Measurements from ENCODE around the gene WDR36.

DNA sequence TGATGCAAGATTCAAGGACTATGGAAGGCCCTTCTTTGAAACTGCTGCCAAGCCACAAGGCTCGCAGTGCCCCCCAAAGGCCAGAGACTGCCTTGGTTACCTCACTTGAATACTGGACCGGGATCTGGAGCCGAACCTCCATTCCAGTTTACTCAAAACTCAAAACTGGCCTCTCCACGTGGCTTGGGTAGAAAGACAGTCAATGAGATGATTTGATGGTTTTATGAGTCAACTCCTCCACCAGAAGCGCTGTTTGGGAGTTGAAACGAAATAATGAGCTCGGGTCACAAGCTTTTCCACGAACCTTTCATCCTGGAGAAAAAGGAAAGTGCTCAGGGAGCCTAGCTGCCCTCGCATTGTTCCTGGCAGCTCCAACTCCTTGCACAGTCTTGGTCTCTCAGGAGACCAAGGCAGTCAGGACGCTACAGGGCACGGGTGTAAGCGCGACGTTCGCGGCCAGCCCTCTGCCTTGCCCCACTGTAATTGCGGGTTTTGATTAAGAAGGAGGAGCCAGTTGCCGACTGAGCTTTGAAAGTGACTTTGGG is 2.8 kb downstream of the ST8SIA4 start:
- RRBS = no CpG with 5 or more reads among the region's 18 CpGs

- RRBS = no CpG with 5 or more reads among the region's 6 CpGs
These were observed 34.2 kb downstream of the PAM start for GRCh38 chr5:102789146-102789871.

GRCh38 chr5:102868011-102868313 is 112.9 kb downstream of the PAM start:
- RRBS = no CpG with 5 or more reads among the region's 2 CpGs

GRCh38 chr5:103120667-103121457 is 761 bp downstream of the PPIP5K2 start:
- RRBS = no CpG with 5 or more reads among the region's 18 CpGs

GRCh38 chr5:104754106-104754582 is 1191.6 kb upstream of the NUDT12 start:
- RRBS = no CpG with 5 or more reads among the region's 3 CpGs

GRCh38 chr5:107651171-107652020 is 19.3 kb downstream of the EFNA5 start:
- RRBS = no CpG with 5 or more reads among the region's 7 CpGs

- RRBS = no CpG with 5 or more reads among the region's 8 CpGs
These were observed 320.2 kb upstream of the EFNA5 start for GRCh38 chr5:107990693-107991673.

DNA sequence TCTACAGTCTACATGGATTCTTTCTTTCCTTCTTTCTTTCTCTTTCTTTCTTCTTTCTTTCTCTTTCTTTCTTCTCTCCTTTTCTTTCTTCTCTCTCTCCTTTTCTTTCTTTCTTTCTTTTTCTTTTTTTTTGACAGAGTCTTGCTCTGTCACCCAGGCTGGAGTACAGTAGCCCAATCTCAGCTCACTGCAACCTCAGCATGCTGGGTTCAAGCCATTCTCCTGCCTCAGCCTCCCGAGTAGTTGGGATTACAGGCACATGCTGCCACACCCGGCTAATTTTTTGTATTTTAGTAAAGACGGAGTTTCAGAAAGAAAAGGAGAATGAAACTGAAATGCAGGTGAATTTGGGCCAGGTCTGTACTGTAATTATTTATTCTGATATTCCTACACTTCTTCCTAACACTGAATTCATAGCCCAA is 323.5 kb downstream of the FBXL17 start:
- RRBS = no CpG with 5 or more reads among the region's 3 CpGs

GRCh38 chr5:108219839-108220785 is 161.8 kb downstream of the FBXL17 start:
- RRBS = no CpG with 5 or more reads among the region's 5 CpGs

- RRBS = no CpG with 5 or more reads among the region's 10 CpGs
These were observed 61.5 kb upstream of the FER start for GRCh38 chr5:108686114-108686642.

DNA sequence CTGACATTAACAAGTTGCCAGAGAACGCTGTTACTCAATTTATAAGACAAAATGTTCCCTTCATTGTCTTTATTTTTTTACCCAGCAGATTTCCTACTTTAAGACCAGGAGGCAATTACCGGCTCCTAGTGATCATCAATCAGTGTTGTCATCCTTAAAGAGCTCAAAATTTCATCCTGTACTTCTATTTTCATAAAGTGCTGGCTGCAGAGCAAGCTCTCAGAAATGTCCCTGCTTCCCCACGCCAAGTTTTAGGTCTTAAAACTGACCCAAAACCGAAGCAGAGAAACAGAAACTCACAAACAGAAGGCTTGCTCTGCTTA is 82.9 kb downstream of the PJA2 start:
- RRBS = no CpG with 5 or more reads among the region's 4 CpGs

GRCh38 chr5:109690582-109690911 is 820 bp downstream of the MAN2A1 start:
- RRBS = 2% methylated on average over 17 of the region's 37 CpGs

GRCh38 chr5:109785226-109785935 is 95.7 kb downstream of the MAN2A1 start:
- RRBS = no CpG with 5 or more reads among the region's 2 CpGs

GRCh38 chr5:109794012-109794423 is 104.3 kb downstream of the MAN2A1 start:
- RRBS = no CpG with 5 or more reads among the region's 7 CpGs

DNA sequence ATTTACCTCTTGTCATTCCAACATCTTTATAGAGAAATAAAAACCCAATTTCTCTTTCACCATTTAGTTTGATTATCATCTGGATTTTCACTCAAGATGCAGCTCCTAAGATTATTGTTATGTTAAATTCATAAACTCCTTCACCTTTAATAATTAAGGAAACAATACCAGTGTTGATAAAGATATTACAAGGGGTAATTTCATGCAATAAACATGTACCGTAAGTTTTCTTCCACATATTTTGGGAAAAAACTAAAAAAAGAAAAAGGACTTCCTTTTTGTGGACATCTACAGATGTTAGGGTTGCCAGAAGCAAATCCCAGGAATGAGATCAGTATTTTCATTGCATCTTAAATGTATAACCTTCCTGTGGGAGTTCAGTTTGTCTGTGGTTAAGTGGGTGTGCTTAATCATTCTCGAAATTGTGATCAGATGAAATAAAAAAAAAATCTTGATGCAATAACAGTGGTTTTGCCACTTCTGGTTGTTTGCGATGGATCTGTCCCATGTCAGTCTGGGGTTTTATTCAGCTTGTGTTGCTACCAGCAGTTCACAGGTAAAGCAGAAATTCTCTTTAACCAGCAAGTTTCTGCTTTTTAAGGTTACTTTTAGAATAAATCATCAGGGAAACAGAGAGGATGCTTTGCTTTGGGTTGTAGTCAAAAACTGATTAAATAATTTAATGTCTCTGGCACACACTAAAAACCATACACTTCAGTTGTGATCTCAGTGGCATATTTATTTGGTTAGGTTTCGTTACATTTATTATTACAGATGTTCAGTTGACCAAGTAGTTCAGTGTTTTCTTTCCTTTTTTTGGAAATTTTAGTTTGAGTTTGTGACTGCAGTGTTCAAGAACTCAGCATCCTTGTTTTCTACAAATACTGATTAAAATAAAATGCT is 179.0 kb downstream of the MAN2A1 start:
- RRBS = no CpG with 5 or more reads among the region's 4 CpGs

DNA sequence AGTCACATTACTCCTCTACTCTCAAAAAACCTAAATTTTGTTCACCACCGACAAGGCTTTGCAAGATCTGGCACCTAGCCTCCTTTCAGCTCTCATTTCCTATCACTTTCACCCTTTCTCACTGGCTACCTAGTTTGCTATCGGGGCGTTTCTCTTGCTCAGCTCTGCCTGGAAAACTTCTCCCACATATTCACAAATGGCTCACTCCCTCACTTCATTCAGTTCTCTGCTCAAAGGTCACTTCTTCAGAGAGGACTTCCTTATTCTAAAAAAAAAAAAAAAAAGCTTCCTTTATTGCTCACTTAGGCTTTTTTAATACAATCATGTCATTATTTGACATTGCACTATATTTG is 2.1 kb upstream of the SLC25A46 start:
- RRBS = no CpG with 5 or more reads among the region's 3 CpGs

- RRBS = 1% methylated on average over 9 of the region's 53 CpGs
These were observed at the start of gene WDR36 for GRCh38 chr5:111091935-111092985. Gene WDR36 (plus strand): TSS chr5:111092348.

DNA sequence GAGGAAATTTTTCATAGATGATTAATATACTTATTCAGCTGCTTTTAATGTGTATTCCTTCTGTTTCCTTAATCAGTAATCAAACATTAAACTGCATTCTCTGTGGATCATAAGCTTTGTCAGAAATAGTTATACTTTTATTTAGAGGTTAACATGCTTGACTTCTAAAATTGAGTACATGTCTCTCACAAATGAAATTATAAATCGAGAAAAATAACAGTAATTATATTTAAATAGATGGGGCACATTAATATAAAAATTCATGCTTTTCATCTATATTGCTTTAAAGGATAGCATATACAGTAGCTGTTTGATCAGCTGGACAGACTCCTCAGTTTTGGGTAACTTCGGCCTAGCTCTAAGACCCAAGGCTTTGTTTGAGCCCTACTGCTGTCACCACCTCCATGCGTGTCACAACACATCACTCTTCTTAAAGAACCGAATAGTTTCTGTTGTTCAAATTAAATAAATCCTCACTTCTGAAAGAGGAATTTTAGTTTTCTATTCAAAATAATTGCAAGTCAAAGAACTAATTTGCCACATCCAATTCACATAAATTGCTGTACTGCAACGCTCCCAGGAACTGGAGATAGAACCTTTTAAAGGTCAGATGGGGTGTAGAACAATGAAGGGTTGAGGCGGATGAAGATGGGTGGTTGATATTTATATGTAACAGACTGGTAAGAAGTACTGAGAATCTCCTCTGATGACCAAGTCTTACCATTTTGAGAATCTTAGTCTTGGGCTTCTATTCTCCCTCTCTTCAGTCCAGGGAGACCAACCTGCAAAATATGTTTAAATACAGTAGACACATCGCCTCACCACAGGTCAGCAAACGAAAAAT is 1.7 kb downstream of the NREP start:
- RRBS = no CpG with 5 or more reads among the region's 8 CpGs

DNA sequence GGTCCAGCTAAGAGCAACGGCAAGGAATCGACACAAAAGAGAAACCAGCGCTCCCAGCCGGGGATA is 109 bp downstream of the NREP start:
- RRBS = no CpG with 5 or more reads among the region's 4 CpGs

- RRBS = no CpG with 5 or more reads among the region's 2 CpGs
These were observed 173.3 kb upstream of the NREP start for GRCh38 chr5:111930281-111930705.

Measured in HGPS cell (cell line).